SK-MEL-5 (cell line): ENCODE measurements around the genes C11orf91 and CAT.

DNA sequence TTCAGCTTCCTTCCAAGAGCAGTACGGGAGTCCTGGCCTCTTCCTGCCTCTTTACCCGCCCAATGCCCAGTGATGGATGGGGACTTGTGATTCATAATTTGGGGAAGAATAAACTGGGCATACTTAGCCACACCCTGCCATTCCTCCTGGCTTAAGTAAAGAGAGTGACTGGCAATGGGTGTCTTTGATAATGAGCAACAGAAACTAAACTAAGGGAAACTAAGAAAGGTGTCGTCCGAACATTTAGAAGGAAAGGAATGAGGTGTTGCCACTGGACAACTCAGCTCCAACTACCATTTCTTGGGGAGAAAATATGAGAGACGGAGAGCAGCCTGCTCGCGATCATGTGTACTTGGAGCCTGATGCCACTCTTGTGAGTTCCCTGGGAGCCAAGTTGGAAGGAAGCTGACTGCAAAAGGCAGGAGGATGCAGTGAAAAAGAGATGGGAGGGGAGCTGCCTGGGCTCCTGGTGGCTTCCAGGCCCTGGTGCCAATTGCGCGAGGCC, 11.3 kb downstream of the C11orf91 start:
RAMPAGE:
- cytosol, long total RNA, result no peak
- long total RNA, result no peak
- nucleus, long total RNA, result no peak

DNA sequence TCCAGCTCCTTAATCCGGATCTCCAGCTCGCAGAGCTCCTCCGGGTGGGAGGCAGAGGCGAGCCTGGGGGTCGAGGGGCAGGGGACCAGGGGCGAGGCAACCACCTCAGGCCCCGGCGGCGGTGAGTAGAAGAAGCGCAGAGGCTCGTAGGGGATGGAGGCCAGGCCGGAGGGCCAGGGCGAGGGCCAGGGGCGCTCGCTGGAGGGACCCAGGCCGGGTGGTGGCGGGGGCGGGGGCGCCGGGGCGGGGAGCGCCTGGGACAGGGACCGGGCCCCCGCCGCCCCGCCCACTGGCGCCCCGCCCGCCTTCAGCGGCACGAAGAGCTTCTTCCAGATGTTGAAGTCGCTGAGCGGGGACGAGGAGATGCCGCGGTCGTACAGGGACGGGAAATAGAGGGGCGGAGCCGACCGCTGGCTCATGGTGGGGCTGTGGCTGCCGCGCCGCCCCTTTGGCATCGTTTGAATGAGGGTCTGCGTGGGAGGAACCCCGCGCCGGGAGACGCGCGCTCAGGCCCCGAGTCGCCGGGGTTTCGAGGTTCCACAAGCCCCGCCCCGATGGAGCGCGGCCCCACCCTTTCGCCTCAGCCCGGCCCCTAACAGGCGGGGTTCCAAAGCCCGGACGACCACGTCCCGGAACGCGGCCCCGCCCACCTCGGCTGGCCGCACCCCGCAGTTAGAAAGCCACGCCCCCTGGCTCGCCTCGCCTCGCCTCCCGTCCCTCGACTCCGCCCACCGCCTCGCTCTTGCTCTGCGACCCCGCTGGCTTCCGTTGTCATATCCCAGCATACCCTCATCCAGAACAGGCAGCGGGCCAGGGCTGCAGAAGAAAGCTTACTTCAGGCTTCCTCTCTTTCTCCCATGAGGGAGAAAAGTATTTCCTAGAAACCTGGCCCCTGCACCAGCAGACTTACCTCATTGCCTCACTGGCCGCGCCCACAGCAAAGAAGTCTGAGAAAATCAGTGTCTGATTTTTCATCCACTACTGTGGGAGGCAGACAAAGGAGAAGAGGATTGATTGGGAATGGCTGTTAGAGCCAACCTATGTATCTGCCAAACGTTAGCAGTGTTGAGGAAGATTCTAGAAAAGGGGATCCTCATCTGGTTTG, at the start of gene C11orf91:
Gene C11orf91, minus strand, starts transcription at position 541 of the 1,105 bp plus-strand sequence.
RAMPAGE:
- cytosol, long total RNA, result no peak
- long total RNA, result no peak
- nucleus, long total RNA, result no peak

GRCh38 chr11:33734933-33735740, 1.1 kb downstream of the CD59 start:
RAMPAGE:
- cytosol, long total RNA, result no peak
- long total RNA, result no peak
- nucleus, long total RNA, result no peak

DNA sequence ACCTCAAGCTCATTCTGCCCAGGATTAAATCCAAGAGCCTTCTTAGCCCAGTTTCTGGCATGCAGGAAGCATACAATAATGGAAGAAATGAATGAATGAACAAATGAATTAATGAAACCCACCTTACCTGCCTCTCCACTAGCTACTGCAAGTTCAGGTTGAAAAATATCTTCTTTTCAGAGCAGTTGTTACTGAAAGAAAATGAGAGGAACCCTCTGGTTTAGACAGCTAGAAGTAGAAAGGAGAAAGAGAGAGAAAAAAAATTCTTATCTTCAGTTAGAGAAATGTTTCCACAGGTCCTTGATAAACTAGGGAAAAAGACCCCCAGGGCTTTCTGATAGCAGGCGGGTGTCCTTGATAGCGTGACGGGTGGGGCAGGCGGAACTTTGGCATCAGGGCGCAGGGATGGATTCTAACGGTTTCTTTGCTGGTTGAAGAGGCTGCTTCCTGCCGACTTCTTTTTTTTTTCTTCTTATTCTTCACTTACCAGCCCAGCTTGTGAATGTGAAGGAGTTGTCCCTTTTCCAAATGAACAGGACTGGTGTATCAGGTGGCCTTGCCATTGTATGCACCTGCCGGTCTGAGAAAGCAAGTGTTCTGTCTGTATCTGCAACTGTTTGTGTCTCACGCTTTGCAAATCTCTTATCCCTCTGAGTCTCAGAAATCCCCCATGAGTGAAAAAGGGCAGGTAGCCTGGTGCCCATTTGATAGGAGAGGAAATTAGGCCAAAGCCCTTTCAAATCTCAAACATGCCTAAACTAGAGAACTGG, 10.0 kb downstream of the LMO2 start:
RAMPAGE:
- cytosol, long total RNA, result no peak
- long total RNA, result no peak
- nucleus, long total RNA, result no peak

GRCh38 chr11:33921195-33921634, 29.3 kb upstream of the LMO2 start:
RAMPAGE:
- cytosol, long total RNA, result no peak
- long total RNA, result no peak
- nucleus, long total RNA, result no peak

GRCh38 chr11:34067767-34068471, 16.4 kb downstream of the CAPRIN1 start:
RAMPAGE:
- cytosol, long total RNA, result no peak
- long total RNA, result no peak
- nucleus, long total RNA, result no peak

DNA sequence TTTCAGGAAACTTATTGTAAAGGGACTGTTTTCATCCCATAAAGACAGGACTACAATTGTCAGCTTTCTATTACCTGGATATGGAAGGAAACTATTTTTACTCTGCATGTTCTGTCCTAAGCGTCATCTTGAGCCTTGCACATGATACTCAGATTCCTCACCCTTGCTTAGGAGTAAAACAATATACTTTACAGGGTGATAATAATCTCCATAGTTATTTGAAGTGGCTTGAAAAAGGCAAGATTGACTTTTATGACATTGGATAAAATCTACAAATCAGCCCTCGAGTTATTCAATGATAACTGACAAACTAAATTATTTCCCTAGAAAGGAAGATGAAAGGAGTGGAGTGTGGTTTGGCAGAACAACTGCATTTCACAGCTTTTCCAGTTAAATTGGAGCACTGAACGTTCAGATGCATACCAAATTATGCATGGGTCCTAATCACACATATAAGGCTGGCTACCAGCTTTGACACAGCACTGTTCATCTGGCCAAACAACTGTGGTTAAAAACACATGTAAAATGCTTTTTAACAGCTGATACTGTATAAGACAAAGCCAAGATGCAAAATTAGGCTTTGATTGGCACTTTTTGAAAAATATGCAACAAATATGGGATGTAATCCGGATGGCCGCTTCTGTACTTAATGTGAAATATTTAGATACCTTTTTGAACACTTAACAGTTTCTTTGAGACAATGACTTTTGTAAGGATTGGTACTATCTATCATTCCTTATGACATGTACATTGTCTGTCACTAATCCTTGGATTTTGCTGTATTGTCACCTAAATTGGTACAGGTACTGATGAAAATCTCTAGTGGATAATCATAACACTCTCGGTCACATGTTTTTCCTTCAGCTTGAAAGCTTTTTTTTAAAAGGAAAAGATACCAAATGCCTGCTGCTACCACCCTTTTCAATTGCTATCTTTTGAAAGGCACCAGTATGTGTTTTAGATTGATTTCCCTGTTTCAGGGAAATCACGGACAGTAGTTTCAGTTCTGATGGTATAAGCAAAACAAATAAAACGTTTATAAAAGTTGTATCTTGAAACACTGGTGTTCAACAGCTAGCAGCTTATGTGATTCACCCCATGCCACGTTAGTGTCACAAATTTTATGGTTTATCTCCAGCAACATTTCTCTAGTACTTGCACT, 5.6 kb upstream of the NAT10 start:
RAMPAGE:
- cytosol, long total RNA, result no peak
- long total RNA, result no peak
- nucleus, long total RNA, result no peak

DNA sequence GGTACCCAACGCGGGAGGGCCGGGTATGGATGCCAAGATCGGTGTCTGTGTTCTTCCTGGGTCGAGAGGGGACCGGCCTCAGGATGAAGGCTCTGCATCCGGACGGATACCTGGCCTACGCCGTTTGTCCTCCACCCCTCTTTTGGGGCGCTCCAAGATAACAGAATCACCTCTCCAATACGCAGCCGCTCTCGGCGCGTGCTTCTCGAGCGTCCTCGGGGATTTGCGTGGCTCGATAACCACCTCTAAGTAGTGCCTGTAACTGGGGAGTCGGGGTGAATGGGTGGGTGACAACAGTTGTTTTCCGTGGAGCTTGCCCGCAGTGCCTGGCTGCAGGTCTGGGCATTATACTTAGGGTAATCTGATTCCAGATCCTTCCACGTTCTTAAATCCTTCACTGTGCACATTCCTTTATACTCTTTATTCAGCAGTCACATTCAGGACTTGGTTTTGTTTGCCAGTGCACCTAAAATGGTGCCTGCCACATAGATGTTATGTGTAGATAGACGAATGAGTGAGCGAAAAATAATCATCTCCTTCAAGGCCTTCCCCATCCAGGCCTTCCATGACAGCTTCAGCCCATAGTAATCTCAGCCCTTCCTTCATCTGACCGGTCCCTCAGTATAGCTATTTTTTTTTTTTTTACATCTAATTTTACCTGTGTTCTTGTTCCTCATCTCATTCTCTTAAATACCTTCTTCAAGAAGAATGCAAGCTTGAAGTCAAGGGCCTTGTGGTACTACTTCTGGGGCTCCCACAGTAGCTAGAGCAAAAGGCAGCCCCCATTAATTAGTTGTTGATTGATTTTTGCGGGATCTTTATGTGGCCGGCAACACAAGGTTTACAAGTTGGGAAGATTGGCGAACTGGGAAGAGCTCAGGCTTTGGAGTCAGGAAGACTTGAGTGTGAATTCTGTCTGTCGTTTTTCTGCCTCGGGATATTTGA, 635 bp downstream of the NAT10 start:
RAMPAGE:
- cytosol, long total RNA, result no peak
- long total RNA, result no peak
- nucleus, long total RNA, result no peak

DNA sequence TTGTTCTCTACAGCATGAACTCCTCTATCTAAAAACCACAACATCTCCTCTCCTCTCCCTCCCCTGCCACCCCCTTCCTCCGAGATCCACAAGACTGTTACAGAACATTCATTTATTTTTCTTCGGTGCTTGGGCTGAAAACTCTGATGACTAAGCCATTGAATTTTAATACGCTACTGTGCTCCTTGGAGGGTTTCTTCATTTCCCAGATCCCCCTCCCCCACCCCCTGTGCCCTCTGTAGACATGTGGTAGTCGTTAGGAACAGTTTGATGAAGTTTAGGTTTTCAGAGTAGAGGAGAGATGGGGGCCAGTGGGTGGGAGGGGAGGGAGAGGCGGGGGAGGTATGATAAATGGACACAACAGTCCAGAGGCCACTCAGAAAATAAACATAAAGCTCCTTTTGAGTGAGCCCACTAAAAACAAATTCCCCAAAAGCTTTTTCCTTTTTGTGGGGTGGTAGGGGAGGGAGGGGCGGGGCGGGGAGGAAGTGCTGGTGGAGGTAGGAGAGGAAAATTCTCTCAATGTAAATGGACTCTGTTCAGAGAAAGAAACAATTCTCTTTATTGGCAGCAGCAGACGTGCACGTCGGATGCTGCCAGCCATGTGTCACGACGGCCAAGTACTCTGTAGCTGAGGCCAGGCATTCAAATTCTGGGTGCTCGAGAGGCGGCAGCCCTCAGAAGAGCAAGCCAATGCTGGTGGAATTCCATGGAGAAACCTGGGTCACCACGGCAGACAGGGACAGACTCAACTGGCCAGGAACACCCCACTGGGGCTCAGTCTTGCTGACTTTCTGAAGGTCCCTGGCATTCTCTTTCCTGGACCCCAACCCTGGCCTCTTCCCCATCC, 91.0 kb downstream of the ABTB2 start:
RAMPAGE:
- cytosol, long total RNA, result no peak
- long total RNA, result no peak
- nucleus, long total RNA, result no peak

GRCh38 chr11:34318336-34318907, 39.4 kb downstream of the ABTB2 start:
RAMPAGE:
- cytosol, long total RNA, result no peak
- long total RNA, result no peak
- nucleus, long total RNA, result no peak

GRCh38 chr11:34357338-34357557, 562 bp downstream of the ABTB2 start:
RAMPAGE:
- cytosol, long total RNA, result no peak
- long total RNA, result no peak
- nucleus, long total RNA, result no peak

GRCh38 chr11:34438319-34439733, at the start of gene CAT:
CAT (plus strand) TSS chr11:34438934.
RAMPAGE:
- cytosol, long total RNA, result start-site peak on the plus strand at chr11:34438906-34438997, 1,226 and 841 reads in 2 replicates
- long total RNA, result start-site peak on the plus strand at chr11:34438929-34438999, 668 and 508 reads in 2 replicates
- nucleus, long total RNA, result start-site peak on the plus strand at chr11:34438906-34438963, 201 and 71 reads in 2 replicates

DNA sequence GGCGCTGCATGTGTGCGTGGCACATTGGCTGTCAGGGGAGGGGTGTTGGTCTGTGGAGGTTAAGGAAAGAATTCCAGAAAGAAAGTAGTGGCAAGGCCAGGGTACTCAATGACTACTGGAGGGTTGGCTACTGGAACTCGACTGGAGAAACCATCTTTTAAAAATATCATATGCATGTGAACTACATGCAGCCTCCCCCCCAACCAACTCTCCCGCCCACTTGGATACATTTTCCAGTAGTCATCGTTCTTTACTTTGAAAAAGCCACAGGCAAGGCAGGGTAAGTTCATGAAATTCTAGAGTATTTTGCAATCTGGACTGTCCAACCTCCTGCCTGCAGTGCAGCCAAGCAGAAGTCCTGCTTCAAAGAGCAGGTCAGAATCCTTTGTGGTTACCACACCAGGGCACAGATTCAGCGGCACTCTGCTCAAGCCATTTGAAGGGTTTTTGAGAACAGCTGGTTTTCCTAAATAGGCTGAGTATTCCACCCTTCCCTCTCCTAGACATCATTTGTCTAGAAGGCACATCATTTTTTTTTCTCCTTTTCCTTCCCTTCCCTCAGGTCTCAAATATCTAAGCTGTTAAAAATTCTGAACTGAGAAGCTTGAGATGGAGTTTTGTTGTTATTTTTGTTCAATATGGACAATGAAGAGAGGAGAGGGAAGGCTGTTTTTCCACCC, 12.1 kb downstream of the ELF5 start:
RAMPAGE:
- cytosol, long total RNA, result no peak
- long total RNA, result no peak
- nucleus, long total RNA, result no peak

DNA sequence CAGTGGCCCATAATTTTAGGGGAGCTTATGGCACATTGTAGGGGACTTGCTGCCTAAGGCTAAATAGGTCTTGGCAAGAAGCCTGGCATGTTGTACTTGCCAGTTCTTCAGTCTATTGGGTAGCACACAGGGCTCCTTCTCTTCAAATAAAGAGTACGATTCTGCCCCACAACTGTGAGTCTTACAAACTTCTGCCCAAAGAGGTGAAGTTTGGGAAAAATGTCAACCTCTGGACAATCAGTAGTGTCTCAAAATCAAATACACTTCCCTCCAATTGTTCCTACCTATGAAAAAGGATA, 16.6 kb downstream of the EHF start:
RAMPAGE:
- cytosol, long total RNA, result no peak
- long total RNA, result no peak
- nucleus, long total RNA, result no peak

DNA sequence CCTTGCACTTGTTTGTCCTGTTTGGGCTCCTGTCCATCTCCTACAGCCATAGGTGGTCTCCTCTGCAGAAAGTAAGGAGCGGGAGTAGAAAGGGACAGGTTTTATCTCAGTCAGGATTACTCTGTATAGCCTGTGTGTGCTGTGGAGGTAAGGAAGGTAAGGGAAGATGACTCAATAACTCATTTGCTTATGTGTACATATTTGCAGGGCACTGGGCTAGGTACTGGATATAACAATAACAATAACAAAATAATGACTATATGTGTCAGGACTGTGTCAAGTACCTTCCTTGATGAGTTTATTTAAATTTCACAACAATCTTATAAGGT, 132.0 kb downstream of the APIP start:
RAMPAGE:
- cytosol, long total RNA, result no peak
- long total RNA, result no peak
- nucleus, long total RNA, result no peak

DNA sequence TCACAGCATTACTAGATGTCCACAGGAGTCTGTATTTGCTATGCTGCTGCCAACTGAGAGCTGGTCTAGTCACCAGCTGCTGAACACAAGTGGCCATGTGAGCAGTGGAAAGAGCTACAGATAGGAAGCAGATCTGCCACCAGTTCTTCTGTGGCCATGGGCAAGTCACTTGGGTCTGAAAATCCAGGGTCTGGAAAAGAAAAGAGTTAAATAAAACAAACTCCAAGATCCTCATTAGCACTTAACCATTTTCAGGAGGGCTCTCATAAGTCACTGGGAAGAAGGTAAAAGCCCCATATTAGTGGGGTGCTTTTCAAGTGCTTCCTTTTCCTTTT, 91.7 kb downstream of the APIP start:
RAMPAGE:
- cytosol, long total RNA, result no peak
- long total RNA, result no peak
- nucleus, long total RNA, result no peak

GRCh38 chr11:35087762-35088568, 51.0 kb upstream of the CD44 start:
RAMPAGE:
- cytosol, long total RNA, result no peak
- long total RNA, result no peak
- nucleus, long total RNA, result no peak

GRCh38 chr11:35116605-35117223, 22.3 kb upstream of the CD44 start:
RAMPAGE:
- cytosol, long total RNA, result no peak
- long total RNA, result no peak
- nucleus, long total RNA, result no peak

RAMPAGE:
- cytosol, long total RNA, result no peak
- long total RNA, result no peak
- nucleus, long total RNA, result no peak
Observed at GRCh38 chr11:35140651-35141544, 1.9 kb downstream of the CD44 start.

DNA sequence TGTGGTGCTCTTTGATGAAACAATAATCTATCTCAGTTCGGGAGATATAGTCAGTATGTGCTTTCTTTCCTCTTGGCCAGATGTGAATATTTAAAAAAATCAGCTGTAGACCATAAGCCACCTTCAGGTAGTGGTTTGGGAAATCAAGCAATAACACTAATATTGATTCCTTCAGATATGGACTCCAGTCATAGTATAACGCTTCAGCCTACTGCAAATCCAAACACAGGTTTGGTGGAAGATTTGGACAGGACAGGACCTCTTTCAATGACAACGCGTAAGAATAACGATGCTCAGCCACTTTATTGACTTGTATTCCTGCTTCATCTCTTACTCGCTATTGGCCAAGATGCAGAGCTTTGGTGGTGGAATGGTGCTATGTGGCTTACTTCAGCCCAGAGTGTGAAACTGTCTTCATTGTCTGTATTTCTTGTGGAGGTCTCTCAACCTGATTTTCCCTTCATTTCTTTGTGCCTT, 69.0 kb downstream of the CD44 start:
RAMPAGE:
- cytosol, long total RNA, result no peak
- long total RNA, result no peak
- nucleus, long total RNA, result no peak